Neural cell (in vitro differentiated cells): ENCODE data around the gene DEF6.

DNA sequence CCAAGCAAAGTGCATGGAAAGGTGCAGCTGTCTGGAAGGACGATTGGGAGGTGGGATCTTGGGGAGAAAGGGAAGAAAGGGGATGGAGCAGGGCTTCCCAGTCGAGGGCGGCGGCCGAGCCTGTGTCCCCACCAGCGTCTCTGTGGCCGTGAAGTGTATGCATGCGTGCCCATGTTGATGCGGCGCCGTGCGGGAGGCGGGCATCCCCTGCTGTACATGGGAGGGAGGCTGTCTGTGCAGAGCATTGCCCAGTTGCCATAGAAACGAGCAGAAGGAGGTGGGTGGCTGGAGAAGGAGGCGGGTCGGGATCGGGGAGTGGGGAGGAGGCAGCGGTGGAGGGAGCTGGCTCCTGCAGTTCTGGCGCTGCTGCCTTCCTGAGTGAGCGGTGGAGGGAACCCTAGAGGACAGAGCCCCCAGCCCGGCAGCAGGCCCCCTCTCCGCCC lies 41.6 kb downstream of the SPDEF start:
- RAMPAGE, long total RNA: no peak

DNA sequence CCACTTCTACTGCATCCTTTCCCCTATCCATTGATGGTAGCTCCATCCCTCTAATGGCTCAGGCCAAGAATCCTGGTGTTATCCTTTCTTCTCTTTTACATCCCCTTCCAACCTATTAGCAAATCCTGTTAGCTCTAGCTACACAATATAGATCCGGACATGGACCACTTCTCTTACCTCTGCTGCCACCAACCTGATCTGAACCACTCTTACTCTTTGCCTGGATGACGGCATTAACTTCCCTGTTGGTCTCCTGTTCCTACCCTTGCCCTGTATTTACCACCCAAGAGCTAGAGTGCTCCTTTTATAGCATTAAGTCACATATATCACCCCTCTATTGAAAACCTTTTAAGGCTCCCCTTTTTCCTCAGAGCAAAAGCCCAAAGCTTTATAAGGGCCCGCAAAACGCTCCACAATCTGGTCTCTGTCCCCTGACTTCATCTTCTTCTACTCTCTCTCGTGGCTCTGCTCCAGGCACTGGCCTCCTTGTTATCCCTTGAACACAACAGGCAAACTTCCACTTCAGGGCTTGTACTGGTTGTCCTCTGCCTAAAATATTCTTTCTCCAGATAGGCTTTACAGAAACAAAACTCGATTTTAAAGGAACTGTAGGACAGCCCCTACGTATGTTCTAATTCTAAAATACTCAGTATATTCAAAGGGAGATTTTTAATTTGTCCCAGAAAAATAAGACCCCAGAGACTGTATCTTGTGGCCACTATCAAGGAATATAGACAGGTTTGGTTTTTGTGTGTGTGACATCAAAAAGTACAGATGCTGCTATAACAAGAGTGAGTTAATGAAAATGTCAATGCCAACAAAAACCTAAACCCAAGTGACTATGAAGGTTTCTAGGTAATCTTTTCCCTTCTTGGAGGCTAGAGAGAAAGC lies 43.9 kb upstream of the SPDEF start:
- RAMPAGE, long total RNA: no peak

DNA sequence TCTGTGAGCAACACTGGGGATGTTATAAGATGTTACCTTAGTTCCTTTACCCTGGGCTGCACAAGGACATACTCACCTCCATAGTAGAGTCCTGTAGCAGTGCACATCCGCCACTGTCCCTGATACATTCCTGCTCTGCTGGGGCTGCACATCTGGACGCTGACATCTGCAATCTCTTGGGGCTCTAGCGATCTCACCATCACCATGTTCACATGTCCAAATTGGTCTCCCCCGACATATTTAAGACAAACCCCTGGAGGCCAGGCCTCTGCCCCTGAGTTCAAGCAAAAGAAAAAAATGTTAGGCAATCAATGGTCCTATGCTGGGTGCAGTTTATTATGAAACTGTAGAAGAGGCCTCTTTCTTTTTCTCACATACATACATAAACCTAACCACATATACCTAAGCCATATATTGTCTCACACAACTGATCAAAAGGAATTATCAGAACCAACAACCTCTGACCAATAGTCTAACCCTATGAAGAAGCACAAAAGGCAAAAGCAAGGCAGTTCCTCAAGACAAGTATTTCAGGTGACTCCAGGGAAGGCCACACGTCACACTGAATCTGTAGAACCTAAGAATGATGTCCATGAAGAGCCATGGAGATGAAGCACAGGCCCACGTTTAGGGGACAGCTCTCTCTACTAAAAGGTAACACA lies 49.9 kb downstream of the ILRUN start:
- RAMPAGE, long total RNA: no peak

GRCh38 chr6:34674535-34675428 lies 21.8 kb downstream of the ILRUN start:
- RAMPAGE, long total RNA: no peak

- RAMPAGE, long total RNA: no peak
These were observed 769 bp downstream of the BLTP3A start for GRCh38 chr6:34792631-34793072.

DNA sequence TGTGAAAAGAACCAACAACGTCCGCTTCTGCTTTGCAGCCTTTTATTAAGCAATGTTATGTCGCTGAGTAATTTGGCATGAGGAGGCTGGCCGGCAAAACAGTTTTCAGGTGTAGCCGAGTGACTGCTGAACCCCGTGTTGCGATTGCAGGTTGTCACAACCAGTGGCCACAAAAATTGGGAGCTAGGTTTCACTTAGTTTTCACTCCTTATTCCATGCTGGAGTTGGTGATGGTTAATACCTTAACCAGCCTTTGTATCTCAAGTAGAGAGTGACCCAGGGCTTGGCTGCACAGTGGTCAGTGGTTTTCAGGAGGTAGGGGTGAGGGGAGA lies 1.2 kb downstream of the BLTP3A start:
- RAMPAGE, long total RNA: no peak

DNA sequence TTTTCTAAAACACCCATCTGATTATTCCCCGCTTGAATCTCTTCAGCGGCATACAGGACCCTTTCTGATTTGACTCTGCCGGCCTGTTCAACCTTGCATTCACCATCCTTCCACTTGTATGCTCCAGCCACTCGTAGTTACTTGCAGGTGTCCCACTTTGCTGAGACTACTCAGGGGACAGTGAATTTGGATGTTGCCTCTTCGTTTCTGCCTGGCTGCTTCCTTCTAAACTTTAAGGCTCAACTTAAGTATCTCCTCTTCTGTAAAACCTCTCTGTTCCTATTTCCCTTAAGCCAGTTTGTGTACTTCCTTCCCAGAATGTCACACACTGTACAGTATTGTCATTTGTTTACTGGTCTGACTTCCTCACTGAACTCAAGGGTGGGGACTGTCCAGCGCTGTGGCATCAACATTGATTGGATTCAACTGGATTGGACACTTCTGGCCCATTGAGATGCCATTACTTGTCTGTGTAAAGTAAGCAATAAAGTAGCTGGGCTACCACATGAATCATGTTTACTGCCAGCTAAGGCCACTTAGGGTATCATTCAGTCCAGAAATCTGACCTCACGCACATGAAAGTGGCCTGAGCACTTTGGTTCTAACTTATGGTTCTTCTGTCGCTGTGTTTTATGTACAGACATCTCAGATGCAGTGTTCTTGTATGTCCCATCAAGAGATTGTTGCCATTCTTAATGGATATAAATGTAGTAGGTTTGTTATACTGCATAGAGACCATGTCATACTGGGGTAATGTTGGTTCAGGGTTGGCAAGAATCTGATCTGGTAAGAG lies 69.7 kb downstream of the ANKS1A start:
- RAMPAGE, long total RNA: no peak

DNA sequence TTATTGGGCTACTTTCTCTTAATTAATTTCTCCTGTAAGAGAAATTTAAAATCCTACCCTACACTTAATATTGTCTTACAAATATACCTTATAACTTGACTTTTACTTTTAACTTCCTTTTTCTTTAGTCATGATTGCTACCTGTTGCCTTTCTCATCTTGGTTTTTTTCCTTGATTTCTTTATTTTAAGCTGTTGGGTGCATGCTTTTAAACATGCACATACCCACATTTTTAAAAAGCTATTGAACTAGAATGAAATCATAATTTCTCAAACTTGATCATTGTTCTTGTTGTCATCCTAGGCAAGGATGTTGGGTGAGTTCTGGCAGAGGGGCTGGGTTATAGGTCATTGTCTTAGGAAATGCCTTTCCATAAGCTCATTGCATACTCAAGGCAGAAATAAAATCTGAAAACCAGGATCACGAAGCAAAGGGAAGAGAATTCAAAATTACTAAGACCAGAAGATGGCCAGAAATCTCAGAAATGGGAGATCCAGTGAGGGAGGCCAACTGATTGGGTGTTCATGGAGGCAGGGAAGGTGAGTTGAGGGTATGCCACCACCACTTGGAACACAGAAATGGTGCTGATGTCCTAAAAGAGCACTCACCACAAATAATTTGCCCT lies 114.3 kb downstream of the TCP11 start:
- RAMPAGE, long total RNA: no peak

DNA sequence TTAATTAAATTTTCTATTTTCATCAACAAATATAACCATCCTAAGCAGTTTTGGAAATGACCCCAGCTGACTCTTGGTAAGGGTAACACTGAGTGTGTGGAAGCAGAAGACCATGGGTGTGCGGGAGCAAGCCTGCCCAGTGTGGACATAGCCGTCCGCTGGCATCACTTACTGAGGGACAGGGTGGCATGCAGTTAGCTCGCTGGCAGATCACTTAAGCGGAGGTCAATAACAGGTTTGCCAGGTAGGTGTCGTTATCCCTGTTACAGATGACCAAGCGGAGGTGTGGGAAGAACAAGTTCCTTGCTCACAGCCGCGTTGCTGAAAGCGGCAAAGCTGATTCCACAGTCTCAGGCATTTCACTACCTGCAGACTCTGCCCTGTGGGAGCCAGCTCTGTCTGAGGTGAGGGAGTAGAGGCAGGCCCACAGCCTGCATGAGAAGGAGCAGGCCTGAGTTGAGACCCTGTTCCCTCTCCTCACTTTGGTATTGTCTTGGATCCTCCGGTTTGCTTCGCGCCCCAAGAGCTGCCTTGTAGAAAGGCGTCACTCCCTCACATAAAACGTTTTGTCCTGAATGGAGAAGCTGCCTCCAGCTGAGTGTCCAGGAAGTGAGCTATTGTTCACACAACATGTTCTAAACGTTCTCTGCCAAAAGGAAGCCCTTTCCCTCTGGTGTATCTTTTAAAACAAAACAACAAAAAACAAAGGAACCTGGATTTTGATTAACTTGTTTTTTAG lies 96.9 kb downstream of the TCP11 start:
- RAMPAGE, long total RNA: no peak

- RAMPAGE, long total RNA: no peak
These were observed 24.6 kb upstream of the TCP11 start for GRCh38 chr6:35165552-35166333.

DNA sequence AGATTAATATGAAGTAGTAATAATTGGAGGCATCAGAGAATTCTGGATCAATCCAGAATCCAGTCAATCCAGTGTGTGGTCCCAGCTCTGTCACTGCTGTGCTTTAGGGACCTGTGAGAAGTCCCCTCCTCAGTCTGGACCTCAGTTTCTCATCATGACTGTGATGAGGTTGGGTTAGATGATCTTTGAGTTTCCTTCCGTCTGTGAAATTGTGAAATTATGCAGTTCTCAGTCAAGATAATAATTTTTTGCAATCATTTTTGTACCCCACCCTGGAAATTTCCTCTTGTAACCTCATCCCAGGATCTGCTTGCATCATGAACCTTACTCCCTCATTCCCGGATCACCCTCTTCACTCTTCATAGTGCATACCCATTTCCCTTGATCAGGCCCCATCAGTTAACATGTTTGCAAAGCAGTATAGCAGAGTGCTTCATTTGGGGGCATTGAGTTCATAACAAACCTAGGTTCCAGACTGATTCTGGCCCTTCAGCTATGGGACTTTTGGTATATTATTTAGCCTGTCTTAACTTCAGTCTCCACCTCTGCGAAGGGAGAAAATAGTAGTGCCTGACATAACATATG lies 1.1 kb downstream of the ZNF76 start:
- RAMPAGE, long total RNA: no peak

GRCh38 chr6:35297362-35298014 lies at the start of gene DEF6:
Gene DEF6, plus strand, starts transcription at chr6:35297818.
- RAMPAGE, long total RNA: no peak

DNA sequence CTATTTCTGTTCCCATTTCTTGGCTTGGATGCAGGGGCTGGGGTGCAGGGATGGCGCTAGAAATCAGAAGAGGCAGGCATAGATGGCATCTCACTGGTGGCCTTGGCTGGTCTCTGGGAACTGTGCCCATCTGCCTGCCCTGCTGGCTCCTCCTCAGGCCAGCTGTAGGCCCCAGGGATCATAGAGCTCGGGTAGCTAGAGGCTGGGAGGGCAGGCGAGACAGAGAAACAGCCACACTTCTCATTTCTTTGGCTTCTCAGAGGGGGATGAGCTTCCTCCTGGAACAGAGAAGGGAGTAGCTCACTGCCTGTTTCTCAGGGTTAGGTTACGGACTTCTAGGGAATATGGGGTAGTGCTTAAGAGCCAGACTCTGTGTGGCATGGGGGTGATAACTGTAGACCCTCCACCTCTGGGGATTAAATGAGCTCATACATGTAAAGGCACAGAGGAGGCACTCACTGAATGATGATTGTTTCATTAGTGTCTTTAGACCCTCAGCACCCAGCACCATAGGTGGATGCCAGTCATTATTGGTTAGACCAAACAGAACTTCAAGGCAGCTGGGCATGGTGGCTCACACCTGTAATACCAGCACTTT lies 18.5 kb downstream of the PPARD start:
- RAMPAGE, long total RNA: no peak

DNA sequence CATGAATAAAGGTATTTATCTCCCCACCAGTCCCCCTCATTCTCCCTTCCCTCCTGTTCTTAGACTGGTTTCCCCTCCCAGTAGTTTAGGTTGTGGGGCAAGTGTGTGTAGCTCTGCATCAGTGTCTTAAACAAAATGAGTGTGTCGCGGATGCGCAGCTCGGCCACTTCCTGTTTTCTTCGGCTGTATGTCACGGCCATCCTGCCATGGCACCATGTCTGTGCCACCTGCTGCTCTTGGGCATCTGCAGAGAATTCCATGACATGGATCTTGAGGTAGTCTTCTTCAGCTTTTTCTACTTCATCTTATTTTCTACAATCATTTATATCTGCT lies 51.7 kb downstream of the PPARD start:
- RAMPAGE, long total RNA: no peak

GRCh38 chr6:35402534-35402986 lies 49.6 kb upstream of the FANCE start:
- RAMPAGE, long total RNA: no peak

GRCh38 chr6:35425663-35426452 lies 26.3 kb upstream of the FANCE start:
- RAMPAGE, long total RNA: no peak

- RAMPAGE, long total RNA: no peak
These were observed 16.5 kb upstream of the FANCE start for GRCh38 chr6:35435700-35436059.

DNA sequence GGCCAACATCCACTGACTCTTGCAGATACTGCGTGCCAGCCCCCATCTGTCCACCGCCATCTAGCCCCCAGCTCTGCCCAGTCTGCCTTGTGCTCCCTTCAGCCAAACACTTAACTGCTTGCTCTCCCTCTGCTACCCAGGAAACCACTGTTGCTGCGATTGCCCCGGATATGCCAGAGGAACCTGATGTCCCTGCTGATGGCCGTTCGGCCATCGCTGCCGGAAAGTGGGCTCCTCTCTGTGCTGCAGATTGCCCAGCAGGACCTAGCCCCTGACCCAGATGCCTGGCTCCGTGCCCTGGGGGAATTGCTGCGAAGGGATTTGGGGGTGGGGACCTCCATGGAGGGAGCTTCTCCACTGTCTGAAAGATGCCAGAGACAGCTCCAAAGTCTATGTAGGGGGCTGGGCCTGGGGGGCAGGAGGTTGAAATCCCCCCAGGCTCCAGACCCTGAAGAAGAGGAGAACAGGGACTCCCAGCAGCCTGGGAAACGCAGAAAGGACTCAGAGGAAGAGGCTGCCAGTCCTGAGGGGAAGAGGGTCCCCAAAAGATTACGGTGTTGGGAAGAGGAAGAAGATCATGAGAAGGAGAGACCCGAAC lies 3.6 kb downstream of the FANCE start:
- RAMPAGE, long total RNA: no peak

DNA sequence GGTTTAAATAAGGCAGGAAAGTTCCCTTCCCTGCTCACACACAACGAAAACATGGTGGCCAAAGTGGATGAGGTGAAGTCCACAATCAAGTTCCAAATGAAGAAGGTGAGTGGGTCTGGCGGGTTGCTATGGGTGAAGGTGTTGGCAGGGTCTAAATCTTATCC lies 1.9 kb downstream of the RPL10A start:
- RAMPAGE, long total RNA: no peak

DNA sequence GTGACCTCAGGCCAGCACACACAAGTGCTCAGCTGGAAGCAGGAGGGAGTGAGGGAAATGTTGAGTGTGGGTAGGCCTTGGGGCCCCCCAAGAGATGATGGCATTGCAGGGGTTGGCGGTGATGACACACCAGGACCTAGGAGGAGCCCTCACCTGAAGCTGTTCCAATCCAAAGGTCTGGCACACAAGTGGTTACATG lies 5.1 kb downstream of the RPL10A start:
- RAMPAGE, long total RNA: no peak